A172 (cell line): ENCODE measurements around a stretch of chr1.

DNA sequence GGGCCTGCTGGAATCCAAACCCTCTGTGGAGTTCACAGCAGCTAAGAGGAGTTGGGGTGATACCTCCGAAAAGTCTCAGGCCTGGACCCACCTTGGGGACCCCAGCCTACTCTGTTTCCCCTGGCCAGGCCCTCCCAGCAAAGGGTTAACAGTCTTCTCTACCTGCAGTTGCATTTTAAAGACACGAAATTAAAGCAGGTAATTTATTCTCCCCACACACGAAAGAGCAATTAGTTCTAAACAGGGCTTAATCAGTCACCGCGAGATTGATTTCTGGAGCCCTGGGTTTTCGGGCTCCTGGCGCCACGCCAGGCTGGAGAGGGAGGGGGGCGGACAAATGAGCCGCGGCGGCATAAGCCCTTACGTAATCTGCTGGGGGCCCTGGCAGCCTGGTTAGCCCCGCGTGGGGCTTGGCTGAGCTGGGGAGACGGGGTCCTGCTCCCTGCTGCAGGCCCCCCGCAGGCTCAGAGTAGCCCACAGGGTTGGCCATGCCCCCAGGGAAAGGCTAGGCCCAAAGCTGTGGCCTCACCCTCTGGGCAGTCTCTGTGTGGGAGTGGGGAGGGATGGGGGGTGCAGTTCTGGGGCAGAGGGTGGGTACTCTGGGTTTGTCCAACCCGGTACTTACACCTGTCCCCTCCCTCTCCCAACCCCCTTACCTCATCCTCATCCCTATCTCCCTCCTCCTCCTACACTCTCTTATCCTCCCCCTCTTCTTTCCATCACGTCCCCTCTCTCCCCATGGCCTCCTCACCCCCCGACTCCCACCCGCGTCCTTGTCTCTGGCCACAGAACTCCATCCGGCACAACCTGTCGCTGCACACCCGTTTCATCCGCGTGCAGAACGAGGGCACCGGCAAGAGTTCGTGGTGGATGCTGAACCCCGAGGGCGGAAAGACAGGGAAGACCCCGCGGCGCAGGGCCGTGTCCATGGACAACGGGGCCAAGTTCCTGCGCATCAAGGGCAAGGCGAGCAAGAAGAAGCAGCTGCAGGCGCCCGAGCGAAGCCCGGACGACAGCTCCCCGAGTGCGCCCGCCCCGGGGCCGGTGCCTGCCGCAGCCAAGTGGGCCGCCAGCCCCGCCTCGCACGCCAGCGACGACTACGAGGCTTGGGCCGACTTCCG is 103.3 kb downstream of the EDN2 start:
- RAMPAGE, long total RNA: no peak

GRCh38 chr1:41427524-41427909 is 57.0 kb downstream of the EDN2 start:
- RAMPAGE, long total RNA: no peak

DNA sequence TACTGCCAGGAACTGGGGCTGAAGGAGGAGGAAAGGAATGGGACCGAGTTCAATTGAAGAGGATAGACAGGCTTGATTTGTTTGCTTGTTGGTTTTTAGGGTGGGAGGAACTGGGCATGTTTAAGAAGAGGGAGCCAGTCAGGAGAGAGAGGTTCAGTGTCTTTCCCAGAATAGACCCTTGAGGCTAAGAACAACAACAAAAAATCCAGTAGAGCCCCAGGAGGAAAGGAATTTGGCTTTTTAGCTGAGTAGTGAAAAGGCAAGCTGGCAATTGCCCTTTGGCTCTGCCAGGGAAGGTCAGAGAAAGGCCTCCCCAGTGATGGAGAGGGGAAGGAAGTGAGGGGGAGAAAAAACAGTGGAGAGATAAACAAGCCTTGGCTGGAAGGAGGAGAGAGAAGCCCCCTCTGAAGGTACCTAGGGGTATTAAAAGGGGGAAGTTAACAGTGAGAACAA is 34.8 kb downstream of the EDN2 start:
- RAMPAGE, long total RNA: no peak

- RAMPAGE, long total RNA: no peak
These were observed 7.8 kb downstream of the EDN2 start for GRCh38 chr1:41476651-41477122.

- RAMPAGE, long total RNA: no peak
These were observed 138.8 kb upstream of the EDN2 start for GRCh38 chr1:41623255-41623631.

DNA sequence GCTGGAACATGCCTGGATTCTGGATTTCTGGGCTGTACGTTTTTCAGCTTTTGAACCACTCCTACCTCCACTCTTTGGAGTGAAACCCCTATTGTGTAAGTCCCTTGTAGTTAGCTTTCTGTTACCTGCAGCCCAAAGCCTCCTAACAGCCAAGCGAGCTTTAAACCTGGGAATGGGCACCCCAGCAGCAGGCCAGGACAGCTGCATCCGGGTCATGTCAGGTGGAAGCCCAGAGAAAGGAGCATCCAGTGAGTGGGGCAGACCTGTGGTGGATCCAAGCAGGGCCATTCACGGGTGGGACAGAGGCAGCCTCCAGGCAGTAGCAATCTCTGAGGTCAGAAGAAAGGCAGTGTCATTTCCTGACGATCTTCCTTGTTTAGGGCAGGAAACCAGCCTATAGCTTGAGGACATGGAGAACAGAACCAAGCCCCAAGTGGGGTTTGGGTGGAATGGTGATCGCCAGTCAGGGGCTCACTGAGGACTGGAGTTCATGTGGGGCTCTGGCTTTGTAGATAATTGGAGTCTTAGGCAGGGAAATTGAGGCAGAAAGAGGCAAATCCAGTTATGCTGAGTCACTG is 209.5 kb downstream of the HIVEP3 start:
- RAMPAGE, long total RNA: no peak

- RAMPAGE, long total RNA: no peak
These were observed 16.7 kb downstream of the HIVEP3 start for GRCh38 chr1:41901903-41902602.

GRCh38 chr1:41914465-41915307 is 4.0 kb downstream of the HIVEP3 start:
- RAMPAGE, long total RNA: no peak

DNA sequence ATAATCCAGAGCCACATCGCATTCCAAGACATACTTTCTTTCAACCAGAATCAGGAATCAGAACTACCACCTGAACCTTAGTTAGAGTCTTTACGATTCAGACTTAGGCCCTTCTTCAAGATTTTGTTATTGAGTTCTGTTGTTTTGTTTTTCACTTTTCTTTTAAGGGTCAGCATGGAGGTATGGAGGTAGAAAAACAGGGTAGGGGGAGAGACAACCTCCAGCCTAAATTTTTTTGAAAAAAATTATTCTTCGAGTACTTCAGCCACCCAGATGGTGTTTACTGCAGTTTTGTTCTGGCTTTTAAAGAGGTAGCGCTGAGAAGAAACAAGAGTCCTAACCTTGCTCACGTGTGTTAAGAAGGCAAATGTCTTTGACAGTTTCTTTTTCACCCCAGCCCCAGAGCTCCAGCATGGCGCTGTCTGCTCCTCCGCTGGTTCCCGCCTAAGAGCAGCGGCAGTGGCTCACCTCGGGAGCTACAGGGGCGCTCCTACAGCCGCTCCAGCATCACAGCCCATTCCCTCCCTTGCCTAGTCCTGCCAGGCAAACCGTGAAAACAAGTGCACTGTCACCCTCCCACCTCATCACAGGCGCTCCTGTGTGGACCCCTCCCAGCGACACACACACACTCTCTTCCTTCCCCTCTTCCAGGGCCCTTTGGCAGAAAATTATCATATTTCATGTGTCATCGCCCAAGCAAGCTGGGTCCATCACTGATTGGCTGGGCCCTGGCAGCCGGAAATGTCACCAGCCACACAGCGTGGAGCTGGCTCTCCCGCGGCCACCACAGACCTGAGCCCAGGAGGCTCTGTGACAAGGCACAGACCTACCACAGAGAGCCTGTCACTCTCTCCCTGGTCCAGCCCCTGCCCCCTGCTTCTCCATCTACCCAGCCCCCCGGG is 1.0 kb upstream of the HIVEP3 start:
- RAMPAGE, long total RNA: no peak

DNA sequence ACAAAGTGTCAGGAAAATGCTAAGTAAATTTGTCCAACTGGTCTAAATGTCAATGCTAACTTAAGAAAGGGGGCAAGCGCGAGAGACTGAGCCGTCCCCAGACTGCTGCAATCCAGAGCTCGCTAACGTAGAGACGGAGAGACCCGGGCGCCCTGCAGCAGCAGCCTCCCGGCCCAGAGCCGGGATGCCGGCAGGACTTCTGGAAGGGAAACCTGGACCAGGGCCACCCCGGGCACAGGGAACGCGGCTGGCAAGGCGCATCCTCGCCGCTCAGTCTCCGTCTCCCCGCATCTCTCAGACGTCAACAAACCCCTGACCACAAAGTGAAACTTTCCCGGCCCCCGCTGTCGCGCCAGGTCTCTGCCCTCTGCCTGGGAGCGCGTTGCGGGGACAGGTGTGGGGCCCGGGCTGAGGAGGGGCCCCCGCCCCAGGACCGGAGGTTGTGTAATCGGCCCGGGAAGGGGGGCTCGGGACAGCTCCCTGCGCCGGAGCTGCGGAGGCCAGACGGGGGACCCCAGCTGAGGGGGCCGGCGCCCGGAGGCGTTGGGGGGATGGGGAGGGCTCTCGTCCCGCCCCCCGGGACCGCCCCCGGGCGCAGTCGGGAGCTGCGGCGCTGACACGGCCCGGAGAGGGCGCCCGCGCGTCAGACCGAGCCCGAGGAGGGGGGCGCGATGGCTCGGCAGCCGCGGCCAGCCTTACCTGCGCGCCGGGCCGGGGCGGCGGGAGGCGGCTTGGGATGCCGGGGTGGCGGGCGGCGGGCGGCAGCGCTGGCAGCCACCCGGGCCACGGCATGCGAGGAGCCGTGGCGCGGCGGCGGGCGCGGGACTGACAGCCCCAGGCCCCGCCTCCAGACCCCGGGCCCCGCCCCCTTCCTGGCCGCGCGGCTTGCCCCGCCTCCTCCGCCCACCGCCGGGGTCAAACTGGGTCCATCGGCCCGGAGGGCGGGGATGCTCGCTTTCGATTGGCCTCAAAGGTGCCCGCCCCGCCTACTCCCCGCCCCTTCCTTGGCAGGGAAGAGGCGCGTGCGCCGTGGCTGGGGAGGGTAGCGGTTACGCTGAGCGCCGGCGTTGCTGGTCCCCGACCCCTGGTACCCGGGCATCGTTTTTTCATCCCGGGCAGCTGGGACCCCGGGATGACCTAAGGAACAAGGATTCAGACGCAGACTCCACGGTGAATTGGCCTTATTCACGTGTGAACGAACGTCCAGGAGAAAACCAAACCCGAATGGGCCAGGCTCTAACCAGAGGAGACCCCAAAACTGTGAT is 116.8 kb upstream of the HIVEP3 start:
- RAMPAGE, long total RNA: no peak

DNA sequence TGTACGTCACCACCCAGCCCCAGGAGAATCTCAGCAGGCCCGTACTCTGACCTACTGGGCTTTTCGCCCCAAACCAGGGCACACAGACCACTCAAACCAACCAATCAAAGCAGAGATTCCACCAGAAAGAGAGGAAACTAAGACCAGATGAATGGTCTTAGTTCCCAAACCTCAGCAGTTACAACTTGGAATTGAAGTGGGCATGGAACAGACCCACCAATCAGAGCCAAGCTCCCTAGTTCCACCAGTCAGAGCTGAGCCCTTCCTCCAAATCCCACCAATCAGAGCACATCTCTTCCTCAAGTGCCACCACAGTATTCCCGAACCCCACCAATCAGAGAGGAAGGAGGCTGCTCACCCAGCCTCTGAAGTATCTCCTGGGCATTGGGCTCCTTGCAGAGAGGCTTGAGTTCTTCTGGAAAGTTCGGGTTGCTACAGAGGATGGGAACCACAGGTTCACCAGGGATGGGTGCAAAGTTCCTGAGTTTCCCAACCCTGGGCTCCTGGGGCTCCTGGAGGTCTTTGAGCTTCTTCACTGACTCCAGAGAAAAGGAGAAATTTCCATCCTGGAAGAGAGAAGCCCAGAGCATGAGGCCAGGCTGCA is 1.4 kb downstream of the GUCA2A start:
- RAMPAGE, long total RNA: no peak

DNA sequence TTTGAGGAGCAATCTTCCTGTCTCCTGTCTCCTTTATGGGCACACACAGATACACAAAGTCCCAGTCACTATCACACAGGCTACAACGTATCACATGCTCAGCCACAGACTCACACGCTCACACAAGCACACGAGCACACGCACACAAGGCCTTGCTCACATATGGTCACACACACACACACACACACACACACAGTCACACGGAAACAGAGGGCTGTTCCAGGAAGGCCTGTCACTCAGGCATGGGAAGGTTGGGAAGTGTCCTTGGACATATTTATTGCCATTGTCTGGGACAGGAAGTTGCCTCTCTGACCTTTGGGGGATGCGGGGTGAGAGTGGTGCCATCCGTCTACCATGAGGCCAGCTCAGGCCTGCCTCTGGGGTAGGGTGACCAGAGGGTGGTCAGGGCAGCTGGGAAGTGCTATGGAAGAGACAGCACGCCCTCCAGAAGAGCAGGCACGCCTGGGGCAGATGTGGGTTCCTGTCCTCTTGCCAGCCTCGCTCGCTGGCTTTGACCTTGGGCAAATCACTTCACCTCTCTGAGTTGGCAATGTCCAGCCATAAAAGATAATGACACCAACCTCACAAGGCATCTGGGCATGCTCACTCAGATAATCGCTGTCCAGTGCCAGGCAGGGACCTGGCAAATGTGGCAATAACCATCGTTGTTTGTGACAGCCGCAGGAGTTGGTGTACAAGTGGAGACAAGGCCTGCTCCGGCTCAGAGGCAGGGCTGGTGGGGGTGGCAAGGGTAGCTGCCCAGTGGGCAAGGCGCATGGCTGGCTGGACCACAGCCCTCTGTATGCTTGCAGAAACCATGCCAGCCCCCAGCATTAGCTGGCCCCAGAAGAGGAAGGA is 8.0 kb upstream of the GUCA2A start:
- RAMPAGE, long total RNA: no peak

GRCh38 chr1:42513057-42513539 is 50.0 kb downstream of the CCDC30 start:
- RAMPAGE, long total RNA: no peak

GRCh38 chr1:42698036-42699091 is 16.1 kb downstream of the YBX1 start:
- RAMPAGE, long total RNA: no peak

DNA sequence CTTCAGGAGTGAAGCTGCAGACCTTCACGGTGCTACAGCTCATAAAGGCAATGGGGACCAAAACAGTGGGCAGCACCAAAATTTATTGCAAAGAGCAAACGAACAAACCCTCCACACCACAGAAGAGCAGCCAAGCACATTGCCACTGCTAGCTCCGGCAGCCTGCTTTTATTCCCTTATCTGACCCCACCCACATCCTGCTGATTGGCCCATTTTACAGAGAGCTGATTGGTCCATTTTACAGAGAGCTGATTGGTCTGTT is 42.5 kb downstream of the SLC2A1 start:
- RAMPAGE, long total RNA: no peak

GRCh38 chr1:42924056-42924378 is 34.7 kb downstream of the SLC2A1 start:
- RAMPAGE, long total RNA: no peak

- RAMPAGE, long total RNA: no peak
These were observed 1.6 kb downstream of the SLC2A1 start for GRCh38 chr1:42956789-42957696.

- RAMPAGE, long total RNA: no peak
These were observed 671 bp downstream of the SLC2A1 start for GRCh38 chr1:42957697-42958697.

GRCh38 chr1:43056791-43057434 is 90.8 kb upstream of the CFAP144 start:
- RAMPAGE, long total RNA: no peak

- RAMPAGE, long total RNA: no peak
These were observed 14.3 kb downstream of the HYI start for GRCh38 chr1:43439525-43439740.